ENCODE data around the genes ZNF385B, CWC22, ITPRID2 and ZNF804A.

- RRBS, result 3% methylated on average over 42 of the region's 107 CpGs
These were observed at the start of gene ZNF385B for GRCh38 chr2:179860719-179861725. ZNF385B (minus strand) TSS chr2:179861612.

DNA sequence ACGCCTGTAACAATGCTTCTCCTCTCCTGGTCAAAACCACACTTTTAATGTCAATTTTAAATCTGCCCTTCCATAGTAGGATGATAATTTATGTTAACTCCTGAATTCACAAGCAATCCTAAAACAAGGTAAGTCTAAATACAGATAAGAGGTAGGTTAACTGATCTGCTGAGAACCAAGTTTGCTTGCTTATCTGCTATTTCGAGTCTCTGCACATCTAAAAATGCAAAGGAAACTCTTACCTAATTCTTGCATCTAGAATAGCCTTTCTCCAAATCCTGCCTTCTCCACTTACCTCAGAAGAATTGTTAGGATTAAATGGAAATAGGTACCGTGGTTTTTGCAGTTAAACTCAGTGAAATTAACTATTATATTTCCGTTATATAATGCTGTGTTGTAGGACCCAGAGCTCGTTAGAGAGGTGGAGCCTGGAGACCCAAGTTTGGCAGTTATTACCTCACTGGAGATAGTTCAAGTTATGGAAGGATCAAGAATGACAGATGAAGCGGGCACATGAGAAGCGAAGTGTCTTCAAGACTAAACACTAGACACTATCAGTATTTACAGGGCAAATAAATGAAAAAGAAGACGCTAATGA is 1.0 kb downstream of the CWC22 start:
- RRBS, result no CpG with 5 or more reads among the region's 8 CpGs

- RRBS, result 1% methylated on average over 11 of the region's 50 CpGs
These were observed at the start of gene CWC22 for GRCh38 chr2:180006561-180007515. CWC22 (minus strand) TSS chr2:180007297.

GRCh38 chr2:180979375-180979907 is 964 bp upstream of the UBE2E3 start:
- RRBS, result no CpG with 5 or more reads among the region's 7 CpGs

- RRBS, result no CpG with 5 or more reads among the region's 3 CpGs
These were observed 33.8 kb downstream of the UBE2E3 start for GRCh38 chr2:181014121-181014711.

DNA sequence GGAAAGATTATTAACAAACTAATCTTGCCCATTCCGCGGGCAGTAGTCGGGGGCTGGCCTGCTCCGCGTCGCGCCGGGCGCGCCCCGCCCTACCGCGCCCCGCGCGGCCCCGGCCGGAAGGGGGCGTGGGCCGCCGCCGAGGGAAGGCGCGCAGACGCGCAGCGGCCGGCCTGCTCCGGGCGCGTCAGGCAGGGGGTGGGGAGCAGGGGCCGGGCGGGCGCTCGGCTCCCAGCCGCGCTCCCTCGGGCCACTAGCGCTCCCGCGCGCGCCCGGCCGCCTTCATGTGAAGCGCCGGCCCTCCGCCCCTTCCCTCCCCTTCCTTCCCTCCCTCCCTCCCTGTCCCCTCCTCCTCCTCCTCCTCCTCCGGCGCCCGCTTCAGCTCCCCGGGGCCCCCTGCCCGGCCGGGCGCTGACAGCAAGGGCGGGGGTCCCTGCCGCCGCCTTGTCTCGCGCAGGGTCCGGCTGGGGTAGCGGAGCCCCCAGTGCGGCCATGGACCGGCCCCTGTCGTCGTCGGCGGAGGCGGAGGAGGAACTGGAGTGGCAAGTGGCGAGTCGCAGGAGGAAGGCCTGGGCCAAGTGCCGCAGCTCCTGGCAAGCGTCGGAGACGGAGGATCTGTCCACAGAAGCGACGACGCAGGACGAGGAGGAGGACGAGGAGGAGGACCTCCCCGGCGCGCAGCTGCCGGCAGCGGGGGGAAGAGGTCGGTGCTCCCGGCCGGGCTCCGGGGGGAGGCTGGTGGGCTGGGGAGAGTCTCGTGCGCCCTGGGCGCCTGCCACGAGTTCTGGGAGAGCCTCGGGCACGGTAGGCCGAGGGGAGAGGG is at the start of gene ITPRID2:
ITPRID2 (plus strand) TSS at position 153 of the 820 bp plus-strand sequence.
- RRBS, result 2% methylated on average over 40 of the region's 96 CpGs

- RRBS, result no CpG with 5 or more reads among the region's 12 CpGs
These were observed 23.9 kb downstream of the ITPRID2 start for GRCh38 chr2:181914960-181916344.

GRCh38 chr2:182973923-182974911 is 64.0 kb downstream of the NCKAP1 start:
- RRBS, result no CpG with 5 or more reads among the region's 2 CpGs

- RRBS, result no CpG with 5 or more reads among the region's 3 CpGs
These were observed 1.2 kb downstream of the NCKAP1 start for GRCh38 chr2:183037074-183037482.

DNA sequence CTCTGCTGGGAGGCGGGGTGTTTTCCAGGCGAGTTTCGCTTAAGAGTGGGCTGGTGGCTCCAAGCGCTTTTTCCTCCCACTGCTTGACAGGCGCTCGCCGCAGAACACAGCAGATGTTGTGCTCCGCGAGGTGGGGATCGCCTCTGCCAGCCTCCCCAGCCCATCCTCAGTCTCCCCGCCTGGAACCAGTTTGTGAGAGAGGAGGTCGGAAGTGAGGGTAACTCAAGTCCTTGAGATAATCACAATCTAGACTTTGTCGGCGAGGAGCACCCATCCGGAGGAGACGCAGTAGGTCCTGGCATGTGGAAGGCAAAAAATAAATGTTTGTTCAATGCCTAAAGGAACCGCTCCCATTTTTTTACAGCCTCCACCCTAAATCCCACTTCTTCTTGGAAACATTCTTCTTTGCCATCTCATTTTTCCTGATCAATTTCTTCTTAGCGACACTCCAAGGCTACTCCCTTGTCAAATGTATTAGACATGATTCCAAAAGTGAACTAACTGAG is 554 bp upstream of the NCKAP1 start:
- RRBS, result no CpG with 5 or more reads among the region's 18 CpGs

GRCh38 chr2:183222744-183223092 is 98.5 kb downstream of the NUP35 start:
- RRBS, result no CpG with 5 or more reads among the region's 3 CpGs

GRCh38 chr2:184598039-184599156 is at the start of gene ZNF804A:
ZNF804A (plus strand) TSS chr2:184598529.
- RRBS, result 2% methylated on average over 34 of the region's 108 CpGs

- RRBS, result no CpG with 5 or more reads among the region's 6 CpGs
These were observed 8.0 kb downstream of the FSIP2 start for GRCh38 chr2:185746618-185747021.

DNA sequence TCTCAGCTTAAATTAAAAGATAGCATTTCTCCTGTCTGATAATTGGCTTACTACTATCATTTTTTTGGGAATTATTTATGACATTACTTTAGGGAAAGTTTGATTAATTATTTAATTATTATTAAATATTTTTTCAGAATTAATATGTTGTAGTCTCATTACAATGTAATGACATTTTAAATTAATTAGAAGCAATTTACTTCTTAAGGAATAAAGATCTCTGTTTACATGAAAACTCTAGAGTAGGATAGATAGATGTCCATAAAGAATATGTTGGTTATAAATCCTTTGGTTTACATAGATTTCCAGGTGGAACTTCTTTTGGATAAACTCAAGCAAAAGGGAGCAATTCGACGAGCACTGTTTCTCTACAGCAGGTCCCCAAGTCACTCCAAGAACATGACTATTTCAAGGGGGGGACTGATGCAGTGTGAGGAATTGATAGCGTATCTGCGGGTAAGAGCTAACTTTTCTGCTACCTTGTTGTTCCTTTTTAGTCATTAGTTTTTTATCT is 37.9 kb upstream of the FAM171B start:
- RRBS, result no CpG with 5 or more reads among the region's 4 CpGs

DNA sequence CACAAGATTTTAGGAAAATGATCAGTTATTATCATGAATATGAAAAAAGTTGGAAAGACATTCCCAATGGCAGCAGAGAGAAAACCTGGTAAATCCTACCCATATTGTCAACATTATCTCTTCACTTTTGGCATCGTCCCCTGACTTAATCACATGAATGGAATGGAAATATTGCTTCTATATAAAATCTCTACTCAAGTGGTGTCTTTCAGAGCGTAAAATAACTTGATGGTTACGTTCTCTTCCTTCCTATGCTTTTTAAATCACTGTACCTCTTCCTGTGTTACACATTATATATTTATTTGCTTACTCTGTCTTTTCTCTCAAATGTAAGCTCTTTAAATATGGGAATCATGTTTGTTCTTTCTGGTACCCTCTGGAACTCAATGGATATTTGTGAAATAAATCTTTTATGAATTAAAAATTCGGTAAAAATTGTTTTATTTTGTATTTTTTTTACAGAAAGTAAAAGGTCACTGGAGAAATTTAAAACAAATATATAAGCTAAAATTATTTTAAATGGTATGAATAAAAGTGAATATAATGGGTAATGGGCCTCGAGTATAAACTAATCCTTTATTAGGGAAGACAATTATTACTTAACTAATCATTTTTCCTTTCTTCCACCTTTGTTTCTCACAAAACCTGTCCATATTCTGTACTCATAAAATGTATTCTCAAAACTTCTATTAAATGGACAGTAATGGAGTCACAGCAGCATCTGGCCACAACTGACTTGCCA is 23.7 kb downstream of the TFPI start:
- RRBS, result no CpG with 5 or more reads among the region's 5 CpGs

GRCh38 chr2:188333750-188334315 is 42.2 kb downstream of the GULP1 start:
- RRBS, result no CpG with 5 or more reads among the region's 5 CpGs

GRCh38 chr2:188400252-188400952 is 108.7 kb downstream of the GULP1 start:
- RRBS, result no CpG with 5 or more reads among the region's 1 CpG

DNA sequence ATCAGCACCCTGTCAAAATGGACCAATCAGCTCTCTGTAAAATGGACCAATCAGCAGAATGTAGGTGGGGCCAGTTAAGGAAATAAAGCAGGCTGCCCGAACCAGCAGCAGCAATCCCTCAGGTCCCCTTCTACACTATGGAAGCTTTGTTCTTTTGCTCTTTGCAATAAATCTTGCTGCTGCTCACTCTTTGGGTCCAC is 82.9 kb upstream of the COL3A1 start:
- RRBS, result no CpG with 5 or more reads among the region's 1 CpG

DNA sequence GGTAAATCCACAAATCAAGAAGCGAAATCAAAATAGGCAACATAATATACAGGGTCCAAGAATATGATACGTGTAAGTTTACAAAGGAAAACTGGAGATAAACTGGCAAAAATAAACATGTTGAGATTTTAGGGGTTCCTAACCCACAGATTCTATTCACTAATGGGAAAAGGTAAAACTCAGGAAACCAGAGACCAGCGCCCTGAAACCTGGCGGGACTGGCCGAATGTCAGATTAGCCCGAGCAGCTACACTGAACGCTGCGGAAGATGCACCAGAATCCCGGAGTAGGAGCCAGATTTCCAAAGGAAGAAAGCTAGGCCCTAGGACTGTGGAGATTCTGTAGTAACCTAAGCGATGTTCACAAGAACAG is 688 bp upstream of the WDR75 start:
- RRBS, result no CpG with 5 or more reads among the region's 10 CpGs

All from brain (tissue), 1 donor.